Endothelial cell (in vitro differentiated cells): ENCODE measurements around the gene SSR1.

DNA sequence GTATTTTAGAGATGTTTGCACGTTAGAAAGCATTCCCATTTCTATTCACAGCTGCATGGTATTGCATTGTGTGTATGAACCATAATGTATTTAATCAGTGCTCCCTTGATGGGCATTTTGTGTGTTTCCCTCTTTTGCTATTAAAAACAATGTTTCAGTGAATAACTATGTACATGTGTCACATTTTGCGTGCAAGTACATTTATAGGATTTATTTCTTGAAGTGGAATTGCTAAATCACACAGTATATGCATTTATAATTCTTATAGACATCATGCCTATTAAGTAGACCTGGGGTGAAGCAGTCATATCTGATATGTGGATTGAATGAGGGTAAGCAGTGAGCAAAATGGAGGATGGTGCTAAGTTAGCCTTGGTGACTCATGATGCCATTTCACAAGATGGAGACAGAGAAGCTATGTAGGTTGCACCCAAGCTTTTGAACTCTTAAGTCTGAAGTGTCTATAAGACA lies 187.2 kb downstream of the FARS2 start:
- PRO-cap = no peak

DNA sequence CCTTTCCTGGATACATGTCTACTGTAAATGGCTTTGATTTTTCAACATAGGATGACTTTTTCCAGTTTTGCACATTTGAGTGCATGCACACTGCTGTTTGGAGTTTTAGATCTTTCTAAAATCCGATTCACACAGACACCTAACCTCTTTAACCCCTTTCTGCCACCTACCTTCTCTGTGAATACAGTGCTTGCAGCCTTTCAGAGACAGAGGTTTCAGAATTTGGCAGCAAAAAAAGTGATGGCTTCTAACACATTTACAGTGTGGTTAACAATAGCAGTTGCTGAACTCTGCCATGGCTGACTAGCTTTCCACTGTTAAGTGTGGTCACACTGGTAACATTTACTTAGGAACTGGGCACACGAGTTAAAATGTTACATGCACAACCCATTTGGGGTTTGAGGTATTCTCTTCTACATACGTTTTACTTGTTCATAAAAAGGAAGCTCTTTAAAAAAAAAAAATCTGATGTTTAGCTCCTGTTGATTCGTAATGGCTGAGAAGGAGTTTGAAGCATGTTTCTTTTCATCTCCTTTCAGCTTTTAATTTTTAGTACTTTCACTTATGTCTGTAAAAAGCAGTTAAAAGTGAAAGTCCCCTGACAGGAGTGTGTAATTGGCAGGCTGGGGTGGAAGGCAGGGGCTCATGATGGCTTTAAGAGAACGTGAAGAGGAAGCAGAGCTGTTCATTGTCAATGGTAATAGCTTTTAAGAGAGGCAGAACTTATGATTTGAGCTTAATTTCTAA lies 245.8 kb downstream of the FARS2 start:
- PRO-cap = no peak

DNA sequence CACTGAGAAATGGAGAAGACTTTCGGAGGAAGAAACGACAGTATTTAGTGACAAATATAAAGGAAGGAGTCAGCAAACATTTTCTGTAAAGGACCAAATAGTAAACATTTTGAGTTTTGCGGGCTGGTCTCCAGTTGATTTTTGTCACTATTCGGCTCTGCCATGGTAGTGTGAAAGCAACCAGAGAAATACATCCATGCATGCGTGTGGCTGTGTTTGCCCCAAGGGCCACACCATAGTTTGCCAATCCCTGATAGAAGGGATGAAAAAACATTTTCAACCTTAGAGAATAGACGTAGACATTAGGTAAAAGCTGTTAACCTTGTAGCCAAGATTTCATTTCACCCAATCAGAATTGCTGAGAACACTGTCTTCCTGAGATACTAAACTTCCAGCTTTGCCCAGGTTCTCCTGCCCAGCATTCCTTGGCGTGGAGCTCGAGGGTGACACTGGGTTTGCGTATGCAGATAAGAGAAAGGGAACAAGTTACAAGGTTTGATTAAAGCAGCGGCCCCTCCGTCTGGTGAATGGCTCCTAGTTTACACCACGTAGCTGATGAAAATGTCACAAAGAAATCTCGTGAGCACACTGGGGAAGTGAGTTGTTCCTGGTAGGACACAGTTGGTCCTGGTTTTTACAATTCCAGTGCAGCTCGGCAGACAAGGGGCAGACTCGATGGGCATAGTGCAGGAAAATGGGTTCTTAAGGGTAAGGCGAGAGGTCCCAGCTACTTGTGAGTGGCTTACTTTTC lies 247.7 kb downstream of the FARS2 start:
- PRO-cap = no peak

DNA sequence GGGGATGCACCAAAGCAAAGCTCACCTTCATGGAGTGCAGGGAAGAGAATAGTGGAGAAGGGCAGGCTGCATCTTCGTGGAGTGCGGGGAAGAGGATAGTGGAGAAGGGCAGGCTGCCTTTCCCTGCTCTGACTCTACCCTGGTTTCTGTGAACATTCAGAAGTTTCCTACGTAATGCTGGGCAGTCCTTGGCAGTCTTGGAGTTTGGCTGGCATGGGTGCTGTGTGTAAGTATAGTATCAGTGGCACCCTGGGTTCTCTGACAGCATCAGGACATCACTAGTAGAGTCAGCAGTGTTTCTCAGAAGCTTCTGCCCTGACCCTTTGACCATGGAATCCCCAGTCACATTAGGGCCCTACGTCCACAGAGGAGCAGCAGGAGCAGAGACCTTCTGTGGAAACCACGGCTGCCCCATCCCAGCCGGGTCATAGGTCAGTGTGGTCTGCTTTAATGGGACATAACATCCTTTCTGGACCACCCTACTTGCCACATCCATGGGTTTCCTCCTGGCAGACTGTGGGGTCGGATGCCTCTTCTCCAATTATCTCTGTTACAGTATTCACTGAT lies 352.9 kb downstream of the NRN1 start:
- PRO-cap = no peak

DNA sequence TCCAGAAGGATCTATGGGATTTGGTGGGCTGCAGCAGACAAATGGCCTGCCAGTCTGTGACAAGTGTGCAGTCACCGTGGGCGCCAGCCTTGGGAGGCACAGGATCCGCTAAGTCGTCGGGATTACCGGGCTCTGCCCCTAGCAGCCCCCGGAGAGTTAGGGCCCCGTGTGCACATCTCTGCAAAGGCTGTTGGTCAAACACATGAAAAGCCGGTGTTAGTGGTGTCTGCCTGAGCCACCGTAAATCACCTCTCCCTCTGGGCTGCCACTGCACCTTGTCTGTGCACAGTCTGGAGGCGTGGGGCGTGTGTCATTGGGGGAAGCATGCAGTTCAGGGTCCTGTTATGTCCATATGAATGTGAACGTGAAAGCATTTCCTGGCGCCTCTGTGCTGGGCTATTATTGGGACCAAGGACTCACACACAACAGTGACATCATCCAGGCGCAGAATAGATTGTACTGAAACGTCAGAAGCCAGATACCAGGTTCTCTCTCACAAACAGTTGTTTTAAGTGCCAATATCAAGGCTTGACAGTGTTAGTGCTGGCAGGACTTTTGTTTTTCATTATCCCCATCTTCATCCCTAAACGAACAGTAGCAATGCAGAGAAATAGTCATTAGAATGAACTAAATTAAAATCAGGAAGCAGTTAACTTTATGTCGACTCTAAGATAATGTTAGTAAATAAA lies 305.5 kb downstream of the NRN1 start:
- PRO-cap = no peak

DNA sequence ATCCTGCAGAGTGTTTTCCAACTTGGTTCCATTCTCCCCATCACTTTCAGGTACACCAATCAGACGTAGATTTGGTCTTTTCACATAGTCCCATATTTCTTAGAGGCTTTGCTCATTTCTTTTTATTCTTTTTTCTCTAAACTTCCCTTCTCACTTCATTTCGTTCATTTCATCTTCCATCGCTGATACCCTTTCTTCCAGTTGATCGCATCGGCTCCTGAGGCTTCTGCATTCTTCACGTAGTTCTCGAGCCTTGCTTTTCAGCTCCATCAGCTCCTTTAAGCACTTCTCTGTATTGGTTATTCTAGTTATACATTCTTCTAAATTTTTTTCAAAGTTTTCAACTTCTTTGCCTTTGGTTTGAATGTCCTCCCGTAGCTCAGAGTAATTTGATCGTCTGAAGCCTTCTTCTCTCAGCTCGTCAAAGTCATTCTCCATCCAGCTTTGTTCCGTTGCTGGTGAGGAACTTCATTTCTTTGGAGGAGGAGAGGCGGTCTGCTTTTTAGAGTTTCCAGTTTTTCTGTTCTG lies 21.1 kb downstream of the F13A1 start:
- PRO-cap = no peak

- PRO-cap = no peak
Measured at GRCh38 chr6:6545934-6546877, 42.3 kb upstream of the LY86 start.

DNA sequence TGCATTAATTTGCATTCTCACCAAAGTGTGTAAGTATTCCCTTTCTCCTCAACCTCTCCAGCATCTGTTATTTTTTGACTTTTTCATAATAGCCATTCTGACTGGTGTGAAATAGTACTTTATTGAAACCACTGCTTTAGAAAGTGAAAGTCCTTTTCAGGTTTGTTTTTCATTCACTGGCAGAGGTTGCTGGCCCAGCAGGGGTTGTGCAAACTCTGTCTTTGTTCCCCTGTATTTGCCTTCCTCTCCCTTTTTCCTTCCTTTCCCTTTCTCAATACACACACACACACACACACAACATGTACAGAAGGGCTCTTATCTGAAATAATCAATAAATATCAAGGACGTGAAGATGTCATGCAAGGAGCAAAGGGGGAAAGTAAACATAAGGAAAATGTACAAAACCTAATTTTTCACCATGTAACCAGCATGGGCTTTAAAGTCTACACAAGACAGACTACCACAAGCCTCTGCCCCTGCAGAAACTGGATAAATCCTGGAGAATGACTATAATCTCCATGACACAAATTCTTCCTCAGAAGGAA lies 99.8 kb downstream of the LY86 start:
- PRO-cap = no peak

DNA sequence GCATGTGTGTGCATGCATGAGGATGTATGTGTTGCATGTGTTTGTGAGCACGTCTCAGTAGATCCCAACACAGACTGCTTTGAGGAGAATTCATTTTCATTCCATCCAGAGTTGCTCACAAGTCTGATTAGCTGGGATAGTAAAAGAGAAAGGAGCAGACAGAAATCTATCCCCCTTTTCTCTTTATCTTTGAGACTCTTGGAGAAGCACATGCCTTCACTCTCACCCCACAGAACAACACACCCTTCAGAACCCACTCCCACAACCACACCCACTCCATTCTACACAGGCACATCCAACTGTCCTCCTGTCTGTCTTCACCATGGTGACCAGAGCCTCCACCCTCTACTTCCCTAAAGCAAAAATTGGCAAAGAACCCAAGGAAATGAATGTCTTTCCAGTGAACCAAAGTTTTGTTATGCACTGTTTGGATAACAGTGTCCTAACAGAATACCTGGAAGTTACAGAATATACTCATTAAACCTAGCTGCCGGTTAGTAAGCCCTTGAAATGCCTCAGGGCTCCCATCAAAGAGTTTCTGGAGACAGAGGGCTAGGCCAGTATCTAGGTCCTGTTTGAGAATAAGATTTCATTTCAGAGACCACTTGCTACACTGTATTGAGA lies 100.9 kb downstream of the LY86 start:
- PRO-cap = no peak

DNA sequence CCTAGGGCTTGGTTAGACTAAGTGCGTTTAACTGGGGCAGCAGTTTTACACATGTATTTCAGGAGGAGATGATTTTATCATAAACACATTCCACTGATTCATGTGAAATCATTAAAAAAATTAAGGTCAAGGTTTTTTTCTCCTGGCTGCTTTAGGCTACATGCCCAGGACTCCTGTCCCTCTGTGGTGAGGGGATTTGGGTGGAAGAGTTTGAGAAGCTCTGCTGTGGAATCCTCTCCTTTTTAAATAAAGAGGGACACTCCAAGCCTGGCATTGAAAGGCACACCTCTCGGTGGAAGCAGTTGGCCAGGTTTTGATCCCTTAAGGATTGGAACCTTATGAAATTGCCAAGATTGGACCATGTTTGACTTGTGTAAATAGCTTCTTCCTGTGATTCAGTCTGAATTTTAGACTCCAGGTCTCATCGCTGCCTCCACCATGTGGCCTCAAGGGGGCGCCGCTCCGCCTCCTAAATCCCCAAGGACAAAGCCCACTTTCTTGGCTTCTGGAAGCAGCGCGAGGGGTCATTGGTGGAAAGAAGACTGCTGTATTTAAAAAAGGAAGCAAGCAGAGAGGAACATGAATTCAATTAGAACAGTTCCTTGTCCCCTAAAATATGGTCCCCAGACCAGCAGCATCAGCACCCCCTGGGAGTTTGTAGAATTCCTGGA lies 108.2 kb downstream of the LY86 start:
- PRO-cap = no peak

DNA sequence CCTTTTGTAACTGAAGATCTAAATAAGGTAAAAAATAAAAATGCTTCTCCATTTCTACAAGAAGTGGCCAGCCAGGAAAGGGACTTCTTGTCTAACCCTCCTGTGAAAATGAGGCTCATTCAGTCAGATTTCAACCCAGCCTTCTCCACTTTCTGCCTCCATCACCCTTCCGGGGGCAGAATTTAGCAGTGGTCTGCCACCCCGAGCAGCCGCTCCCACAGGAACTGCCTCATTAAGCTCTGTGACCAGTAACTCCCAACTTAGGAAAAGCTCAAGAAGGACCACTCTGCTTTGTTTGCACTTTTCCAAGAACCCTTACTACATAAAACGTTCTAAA lies 135.0 kb downstream of the LY86 start:
- PRO-cap = no peak

GRCh38 chr6:6791073-6791340 lies 202.5 kb downstream of the LY86 start:
- PRO-cap = no peak

DNA sequence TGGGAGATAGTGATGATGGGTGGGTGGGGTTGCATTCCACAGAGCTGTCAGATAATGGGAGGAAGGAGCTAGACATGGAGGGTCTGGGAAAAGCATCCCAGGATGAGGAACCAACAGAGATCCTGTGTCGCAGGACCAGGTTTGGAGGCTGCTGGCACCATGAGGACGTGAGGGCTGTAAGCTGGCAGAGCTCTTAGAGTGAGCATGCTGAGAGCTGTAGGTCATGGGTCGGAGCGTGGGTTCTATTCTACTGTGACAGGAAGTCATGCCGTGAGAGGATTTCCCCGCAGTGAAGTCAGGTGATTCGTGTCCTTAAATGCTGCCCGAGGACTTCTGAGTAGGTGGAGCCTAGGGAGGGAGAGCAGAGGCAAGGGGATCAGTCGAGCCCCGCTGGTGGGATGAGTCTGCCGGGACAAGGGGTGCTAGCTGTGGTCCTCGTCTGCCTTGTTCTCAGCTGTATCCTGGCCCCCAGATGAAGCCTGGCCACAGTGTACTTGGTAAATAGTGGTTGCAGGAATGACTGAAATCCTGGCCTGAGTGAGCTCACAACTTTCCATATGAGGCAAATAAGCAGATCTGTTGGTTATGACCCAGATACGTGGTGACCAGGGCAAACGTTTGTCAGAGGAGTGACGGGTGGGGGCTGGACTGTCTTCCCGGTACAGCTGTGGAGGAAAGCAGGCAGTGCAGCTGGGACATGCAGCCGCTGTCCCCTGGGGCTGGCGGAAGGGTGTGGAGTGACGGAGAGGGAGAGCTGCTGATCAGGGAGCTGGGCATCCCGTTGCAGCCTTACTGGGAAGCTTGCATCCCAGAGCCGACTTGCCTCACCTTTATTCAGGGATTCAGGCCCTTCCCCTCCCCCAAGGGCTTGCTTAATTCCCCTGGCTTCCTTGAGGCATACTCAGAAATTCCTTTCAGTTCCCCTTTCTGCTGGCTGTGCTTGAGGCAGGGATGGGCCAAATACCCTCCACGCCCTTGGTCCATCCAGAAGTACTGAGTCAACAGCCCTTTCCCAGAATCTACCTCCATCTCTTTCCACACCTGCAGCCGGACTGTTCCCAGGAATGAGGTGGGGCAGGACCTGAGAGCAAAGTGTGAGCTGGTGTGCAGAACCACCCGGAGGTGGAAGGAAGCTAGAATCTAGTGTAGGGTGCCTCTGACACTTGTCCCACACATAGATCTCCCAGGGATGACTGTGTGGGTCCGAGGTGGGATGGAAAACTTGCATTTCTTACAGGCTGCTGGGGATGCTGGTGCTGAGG lies 250.9 kb upstream of the RREB1 start:
- PRO-cap = no peak

- PRO-cap = no peak
Measured at GRCh38 chr6:6972368-6972905, 135.3 kb upstream of the RREB1 start.

DNA sequence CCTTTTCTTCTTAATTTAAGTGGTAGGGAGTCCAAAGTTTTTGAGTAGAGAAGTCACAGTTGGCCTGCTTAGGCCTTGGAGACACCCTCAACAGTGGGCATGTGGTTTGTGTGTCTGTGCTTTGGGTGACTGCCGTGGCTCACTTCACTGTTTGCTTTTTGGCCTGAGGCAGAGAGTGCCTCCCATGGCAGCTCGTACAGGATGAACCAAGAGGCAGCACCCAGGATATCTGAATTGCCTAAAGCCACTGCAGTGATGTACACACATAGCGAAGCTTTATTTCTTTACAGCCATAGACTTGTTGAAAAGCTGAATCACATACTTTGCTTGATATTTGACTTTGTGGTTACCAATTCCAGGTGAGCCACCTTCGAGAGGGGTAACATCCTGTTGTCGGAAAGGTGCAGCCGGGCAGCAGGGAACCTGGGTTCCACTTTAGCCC lies 21.6 kb downstream of the RREB1 start:
- PRO-cap = no peak

- PRO-cap = no peak
Measured at GRCh38 chr6:7206414-7207287, 98.9 kb downstream of the RREB1 start.

- PRO-cap = no peak
Measured at GRCh38 chr6:7229503-7230133, 83.4 kb downstream of the SSR1 start.

DNA sequence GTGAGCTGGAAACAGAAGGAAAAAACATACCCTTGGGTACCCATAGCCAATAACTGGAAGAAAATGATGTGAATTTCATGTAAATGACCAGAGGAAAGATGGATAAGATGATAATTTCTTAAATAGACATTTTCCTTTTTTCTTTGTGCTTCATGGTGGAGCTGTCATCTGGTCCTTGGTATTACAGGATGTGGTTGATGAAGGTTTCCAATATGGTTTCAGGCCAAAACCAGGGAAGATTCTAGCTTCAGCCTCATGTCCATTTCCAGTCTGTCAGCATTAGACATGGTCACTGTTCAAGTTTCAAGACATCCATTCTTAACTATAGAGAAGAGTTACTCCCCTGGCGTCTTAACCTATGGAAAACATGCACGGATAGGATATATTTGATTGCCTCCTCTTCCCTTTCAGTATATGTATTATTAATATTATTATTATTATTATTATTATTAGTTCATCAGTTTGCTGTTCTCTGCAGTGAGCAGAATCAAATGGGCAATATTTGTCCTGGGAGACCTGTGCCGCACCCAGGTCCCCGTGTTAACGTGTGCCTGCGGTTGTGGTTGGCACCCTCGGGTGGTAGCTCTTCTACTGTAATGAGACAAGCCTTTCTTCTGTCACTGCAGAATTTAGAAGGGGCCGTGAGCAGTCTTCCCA lies 63.5 kb downstream of the SSR1 start:
- PRO-cap = no peak

DNA sequence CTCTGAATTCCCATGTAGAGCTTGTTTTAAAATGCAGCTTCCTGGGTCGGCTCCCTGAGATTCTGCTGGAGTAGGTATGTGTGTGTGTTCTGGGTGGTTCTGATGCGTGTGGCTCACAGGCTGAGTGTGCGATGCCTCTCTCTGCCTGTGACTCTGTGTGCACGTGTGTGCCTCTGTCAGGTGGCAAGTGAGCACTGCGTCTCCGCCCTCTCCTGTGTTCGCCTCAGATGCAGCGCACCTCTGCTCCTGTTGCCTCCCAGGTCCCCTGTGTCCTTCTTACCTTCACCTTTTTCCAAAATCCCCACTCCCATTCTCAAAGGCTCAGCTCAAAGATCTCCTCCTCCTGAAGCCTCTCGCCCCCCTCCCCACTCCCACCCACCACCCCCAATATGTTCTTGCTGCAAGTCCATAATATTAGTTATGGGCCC lies 45.2 kb downstream of the SSR1 start:
- PRO-cap = no peak

DNA sequence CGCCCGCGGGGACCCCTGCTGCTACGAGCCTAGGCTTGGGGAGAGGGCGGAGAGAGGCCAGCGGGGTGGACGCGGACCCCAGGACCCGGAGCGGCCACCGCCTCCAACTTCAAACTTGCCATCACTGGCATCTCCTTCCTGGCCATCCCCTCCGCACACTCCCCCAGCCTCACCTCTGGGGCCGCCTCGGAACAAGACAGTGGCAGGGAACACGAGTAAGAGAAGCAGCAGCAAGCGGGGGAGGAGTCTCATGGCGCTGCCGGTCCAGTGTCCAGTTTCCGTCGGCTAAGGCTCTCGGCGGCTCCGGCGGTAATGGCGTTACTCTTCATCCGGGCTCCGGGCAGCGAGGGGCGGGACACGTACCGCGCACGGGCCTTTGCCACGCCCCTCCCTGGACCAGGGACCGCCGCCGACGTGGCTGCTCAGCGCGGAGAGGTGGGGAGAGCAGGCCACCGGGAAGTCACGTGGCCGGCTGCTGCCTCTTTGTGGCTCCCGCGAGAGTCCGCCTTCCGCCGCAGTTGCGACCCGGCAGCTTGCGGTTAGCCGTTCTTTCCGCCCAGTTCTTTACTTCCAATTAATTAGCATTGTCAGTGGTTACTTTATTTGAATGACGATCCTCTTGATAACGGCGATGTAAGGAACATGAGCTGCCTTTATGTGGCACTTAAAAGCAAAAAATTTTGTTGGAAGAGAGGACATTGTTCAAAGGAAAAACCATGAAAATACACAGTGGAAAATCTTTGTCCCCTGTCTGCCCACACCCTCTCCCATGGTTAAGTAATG lies at the start of gene SSR1:
Gene SSR1 (minus strand): TSS at position 331 of the 783 bp plus-strand sequence.
- PRO-cap = bidirectional peak, plus-strand start at position 510 of the sequence, minus-strand start at position 287 of the sequence